ENCODE results near the genes KAT5, CTSW, DRAP1 and CST6.

- RRBS = no CpG with 5 or more reads among the region's 3 CpGs
These were observed 21.3 kb upstream of the SCYL1 start for GRCh38 chr11:65503529-65504105.

GRCh38 chr11:65509230-65510166 is 15.4 kb upstream of the SCYL1 start:
- RRBS = no CpG with 5 or more reads among the region's 22 CpGs

DNA sequence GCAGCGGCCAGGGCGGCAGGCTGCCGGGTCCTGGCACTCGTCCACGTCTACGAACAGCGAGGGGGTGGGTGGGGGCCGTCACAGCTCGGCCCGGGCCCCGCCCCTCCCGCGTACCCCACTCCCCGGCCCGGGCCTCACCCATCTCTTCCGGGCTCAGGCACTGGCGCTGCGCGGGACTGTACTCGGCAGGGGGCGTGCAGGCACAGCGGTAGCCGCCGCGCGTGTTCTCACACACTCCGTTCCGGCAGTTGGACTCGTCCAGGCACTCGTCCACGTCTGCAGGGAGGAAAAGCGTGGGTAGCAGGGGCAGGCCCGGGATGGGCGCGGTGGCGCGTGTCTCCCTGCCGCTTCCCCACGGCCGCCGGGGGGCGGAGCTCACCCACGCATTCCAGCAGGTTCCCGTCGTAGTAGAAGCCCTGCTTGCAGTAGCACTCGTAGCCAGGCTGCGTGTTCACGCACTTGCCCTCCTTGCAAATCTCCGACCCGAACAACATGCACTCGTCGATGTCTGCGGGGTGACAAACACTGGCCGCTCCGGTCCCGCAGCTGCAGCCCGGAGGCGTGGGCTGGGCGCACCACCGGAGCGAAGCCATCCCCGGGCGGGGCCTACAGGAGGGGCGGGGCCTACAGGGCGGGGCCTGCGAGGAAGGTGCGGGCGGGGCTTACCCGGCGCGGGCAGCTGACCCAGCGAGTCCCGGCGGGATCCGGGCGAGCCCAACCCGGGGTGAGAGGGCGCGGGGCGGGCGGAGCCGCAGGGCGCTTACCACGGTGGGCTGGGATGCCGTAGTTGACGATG is 15.4 kb downstream of the SCYL1 start:
- RRBS = 9% methylated on average over 40 of the region's 86 CpGs

GRCh38 chr11:65559944-65560543 is 1.9 kb upstream of the LTBP3 start:
- RRBS = no CpG with 5 or more reads among the region's 5 CpGs

DNA sequence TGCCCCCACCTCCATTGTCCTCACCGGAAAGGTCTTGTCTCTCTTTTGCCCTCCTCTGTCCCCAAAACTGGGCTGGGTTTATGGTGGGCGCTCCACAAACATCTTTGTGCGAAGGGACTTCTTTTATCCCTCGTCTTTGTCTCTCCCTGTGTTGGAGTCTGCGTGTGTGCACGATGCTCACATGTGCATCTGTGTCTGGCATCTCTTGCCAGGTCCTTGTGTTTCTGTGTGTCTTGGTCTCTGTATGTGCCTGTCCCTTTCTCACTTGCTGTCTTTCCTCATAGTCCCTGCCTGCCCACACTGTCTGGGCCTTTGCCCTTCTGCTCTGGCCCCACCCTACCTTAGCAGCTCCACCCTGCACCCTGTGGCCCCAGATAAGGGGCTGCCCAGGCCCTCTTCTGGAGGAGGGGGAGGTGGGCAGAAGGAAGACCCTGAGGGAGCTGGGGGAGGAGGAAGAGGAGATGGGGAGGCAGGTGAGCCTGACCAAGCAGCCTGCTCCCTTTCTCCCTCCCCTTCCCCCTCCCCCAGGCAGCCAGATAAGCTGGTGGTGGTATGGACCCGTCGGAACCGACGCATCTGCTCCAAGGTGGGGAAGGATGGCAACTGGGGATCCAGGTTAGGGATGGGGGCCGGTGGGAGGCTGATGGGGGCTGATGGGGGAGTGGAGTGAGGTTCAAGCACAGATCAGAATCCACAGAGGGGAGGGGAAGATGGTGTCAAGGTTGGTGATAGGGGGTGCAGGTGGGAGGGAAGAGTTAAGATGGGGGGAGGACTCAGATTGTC is 2.9 kb downstream of the EHBP1L1 start:
- RRBS = no CpG with 5 or more reads among the region's 11 CpGs

GRCh38 chr11:65589672-65590372 is 5.8 kb downstream of the KCNK7 start:
- RRBS = no CpG with 5 or more reads among the region's 8 CpGs

DNA sequence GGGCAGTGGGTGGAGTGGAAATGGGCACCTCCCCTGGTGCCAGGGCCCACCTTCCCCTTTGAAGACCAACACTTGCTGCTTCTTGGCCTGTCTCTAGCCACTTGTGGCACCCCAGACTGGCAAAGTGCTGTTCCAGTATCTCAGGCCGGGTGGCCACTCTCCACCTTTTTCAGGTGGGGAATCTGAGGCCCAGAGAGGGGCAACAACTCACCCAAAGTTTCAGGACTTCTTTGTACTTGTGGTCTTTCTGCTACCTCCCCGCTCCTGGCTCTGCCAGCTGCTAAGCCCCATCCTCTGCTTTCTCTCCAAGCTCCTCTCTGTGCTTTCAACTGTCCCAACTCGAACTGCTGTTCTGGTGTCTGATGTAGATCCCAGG is 3.4 kb downstream of the MAP3K11 start:
- RRBS = no CpG with 5 or more reads among the region's 3 CpGs

DNA sequence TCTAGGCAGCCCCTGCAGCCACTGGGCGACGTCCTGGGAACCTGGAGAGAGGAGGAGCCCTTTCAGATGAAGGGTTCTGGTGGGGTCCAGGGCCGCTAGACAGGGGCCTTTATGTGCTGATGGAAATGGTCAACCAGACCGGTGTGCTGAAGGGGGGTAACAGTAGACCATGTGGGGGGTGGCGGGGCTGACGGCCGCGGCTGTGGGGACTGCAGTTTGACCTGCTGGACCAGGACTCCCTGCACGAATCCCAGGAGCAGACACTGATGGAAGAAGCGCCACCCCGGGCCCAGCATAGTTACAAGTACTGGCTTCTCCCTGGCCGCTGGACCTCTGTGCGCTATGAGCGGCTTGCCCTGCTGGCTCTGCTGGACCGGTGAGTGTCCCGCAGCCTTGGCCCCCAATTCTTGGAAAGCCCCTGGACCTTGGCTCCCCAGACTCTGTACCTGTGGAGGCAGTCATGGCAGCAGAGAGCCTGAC is 6.5 kb downstream of the PCNX3 start:
- RRBS = 94% methylated on average over 3 of the region's 16 CpGs

- RRBS = 7% methylated on average over 1 of the region's 16 CpGs
These were observed 1.1 kb upstream of the RELA start for GRCh38 chr11:65663633-65664303.

DNA sequence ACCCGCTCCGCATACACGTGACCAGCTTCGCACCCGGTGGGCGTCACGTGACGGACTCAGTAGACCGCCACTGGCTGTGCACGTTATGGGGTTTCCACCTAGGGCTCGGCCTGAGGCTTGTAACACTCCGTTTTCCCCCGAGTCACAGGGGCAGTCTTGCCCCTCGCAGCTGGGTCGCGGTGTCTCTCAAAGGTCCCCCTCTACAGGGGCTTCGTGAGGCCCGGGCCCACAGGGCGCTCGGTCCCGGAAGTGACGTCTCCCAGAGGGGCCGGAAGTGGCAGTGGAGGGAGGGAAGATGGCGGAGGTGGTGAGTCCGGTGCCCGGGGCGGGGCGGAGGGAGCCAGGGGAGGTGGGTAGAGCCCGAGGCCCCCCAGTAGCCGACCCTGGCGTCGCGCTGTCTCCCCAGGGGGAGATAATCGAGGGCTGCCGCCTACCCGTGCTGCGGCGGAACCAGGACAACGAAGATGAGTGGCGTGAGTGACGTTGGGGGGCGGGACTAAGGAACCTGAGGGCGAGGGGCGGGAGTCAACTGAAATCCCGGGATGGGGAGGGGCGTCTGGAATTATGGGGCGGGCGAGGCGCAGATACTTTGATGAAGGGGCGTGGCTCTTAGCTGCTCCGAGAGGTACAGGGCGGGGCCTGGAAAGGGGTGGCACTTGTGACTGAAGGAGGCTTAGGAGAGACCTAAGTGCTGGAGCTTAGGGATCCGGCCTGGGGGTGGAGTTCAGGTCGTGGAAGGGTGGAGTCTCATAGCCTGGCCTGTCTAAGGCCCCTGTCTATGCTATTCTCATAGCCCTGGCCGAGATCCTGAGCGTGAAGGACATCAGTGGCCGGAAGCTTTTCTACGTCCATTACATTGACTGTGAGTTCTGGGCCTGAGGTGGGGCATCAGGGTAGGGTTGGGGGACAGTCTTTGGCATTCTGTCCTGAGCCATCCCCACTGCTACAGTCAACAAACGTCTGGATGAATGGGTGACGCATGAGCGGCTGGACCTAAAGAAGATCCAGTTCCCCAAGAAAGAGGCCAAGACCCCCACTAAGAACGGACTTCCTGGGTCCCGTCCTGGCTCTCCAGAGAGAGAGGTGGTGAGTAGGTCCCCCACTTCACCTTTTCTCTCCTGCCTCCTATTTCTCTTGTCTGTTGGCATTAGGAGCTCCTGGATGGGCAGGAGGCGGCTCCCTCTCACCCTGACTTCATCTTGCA is at the start of gene KAT5:
KAT5 (plus strand) TSS at position 280 of the 1,204 bp plus-strand sequence.
- RRBS = 1% methylated on average over 7 of the region's 64 CpGs

- RRBS = 71% methylated on average over 2 of the region's 22 CpGs
These were observed 2.0 kb downstream of the EFEMP2 start for GRCh38 chr11:65870412-65871241.

- RRBS = no CpG with 5 or more reads among the region's 11 CpGs
These were observed at the start of gene CTSW for GRCh38 chr11:65879508-65880098. Gene CTSW, plus strand, starts transcription at chr11:65879837.

- RRBS = 2% methylated on average over 73 of the region's 114 CpGs
These were observed at the start of gene DRAP1 for GRCh38 chr11:65919176-65920340. Gene DRAP1, plus strand, starts transcription at chr11:65919426.

GRCh38 chr11:65920341-65920807 is 1.1 kb downstream of the DRAP1 start:
- RRBS = 14% methylated on average over 4 of the region's 16 CpGs

DNA sequence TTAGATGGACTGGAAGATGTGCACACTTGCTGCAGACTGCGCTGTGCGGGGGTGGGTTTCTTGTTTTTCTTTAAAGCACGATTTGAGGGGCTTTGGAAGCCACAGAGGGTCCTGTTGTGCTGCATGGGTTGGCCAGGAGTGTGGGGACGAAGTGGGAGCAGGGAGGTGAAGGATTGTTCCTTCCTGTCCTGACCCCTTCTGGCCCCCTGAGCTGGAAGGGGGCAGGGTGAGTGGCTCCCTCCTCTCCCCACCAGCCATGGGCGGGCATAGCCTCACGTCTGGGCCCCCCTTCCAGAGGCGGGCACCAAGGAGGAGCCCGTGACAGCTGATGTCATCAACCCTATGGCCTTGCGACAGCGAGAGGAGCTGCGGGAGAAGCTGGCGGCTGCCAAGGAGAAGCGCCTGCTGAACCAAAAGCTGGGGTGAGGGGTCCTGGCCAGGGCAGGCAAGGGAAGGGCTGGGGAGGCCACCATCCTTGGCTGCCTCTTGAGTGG is 3.3 kb downstream of the SART1 start:
- RRBS = no CpG with 5 or more reads among the region's 13 CpGs

DNA sequence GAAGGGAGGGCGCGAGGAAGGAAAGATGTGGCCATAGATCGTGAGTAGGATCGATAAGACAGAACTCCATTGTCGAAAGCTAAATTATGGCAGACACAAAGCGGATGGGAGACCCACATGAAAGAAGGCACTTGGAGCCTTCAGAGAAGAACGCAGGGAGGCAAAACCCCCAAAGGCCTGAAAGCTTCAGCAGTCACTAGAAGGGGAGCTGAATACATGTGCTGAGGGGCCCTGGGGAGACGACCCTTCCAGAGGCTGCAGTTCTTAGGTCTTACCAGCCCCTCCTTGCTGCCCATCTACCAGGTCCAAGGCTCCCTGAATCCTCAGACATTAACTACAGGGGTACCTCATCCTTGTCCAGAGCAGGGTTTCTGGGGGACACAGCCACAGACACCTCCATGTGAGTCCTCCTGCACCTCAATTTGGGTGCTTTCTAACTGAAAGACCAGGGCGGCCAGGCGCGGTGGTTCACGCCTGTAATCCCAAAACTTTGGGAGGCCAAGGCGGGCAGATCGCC is 13.8 kb downstream of the EIF1AD start:
- RRBS = no CpG with 5 or more reads among the region's 14 CpGs

DNA sequence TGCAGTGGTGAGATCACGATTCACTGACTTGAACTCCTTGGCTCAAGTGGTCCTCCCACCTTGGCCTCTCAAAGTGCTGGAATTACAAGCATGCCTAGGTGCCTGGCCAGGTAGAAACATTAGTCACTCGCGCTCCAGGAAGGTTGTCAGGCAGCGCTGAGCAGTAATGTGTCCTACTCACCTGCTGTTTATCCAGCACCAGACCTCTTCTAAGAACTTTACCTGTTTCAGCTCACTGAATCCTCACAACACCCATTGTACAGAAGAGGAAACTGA is 504 bp upstream of the CST6 start:
- RRBS = no CpG with 5 or more reads among the region's 4 CpGs

DNA sequence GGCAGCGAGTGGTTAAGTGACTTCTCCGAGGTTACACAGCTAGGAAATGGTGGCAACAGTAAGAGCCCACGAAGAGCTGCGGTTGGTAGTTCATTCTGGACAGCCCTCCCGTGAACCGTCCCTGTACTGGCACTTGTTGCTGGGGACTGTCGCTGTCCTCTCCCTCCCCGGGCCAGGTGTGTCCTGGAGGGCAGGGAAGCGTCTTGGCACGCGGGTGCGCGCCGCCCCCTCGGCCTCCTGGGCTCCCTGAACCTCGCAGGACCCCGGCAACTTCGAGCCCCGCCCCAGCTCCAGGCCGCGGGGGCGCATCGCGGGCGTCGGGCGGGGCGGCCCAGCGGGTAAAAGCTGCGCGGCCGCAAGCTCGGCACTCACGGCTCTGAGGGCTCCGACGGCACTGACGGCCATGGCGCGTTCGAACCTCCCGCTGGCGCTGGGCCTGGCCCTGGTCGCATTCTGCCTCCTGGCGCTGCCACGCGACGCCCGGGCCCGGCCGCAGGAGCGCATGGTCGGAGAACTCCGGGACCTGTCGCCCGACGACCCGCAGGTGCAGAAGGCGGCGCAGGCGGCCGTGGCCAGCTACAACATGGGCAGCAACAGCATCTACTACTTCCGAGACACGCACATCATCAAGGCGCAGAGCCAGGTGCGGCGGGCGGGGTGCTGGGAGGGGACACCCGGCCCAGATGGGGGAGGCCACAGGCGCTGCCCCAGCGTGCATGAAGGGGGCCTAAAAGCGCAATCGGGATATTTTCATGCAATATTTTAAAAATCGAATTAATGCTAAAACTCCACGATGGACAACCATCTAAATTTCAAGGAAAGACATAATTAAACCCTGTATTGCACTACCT is at the start of gene CST6:
CST6 (plus strand) TSS at position 367 of the 851 bp plus-strand sequence.
- RRBS = 76% methylated on average over 5 of the region's 74 CpGs

- RRBS = no CpG with 5 or more reads among the region's 13 CpGs
These were observed 8.6 kb upstream of the PACS1 start for GRCh38 chr11:66061325-66062028.

GRCh38 chr11:66080429-66080936 is 10.4 kb downstream of the PACS1 start:
- RRBS = no CpG with 5 or more reads among the region's 6 CpGs